Metastatic Breast Carcinoma in the Brain (tissue), 10 donors: ENCODE results near the genes CA4, USP32 and CHCT1.

DNA sequence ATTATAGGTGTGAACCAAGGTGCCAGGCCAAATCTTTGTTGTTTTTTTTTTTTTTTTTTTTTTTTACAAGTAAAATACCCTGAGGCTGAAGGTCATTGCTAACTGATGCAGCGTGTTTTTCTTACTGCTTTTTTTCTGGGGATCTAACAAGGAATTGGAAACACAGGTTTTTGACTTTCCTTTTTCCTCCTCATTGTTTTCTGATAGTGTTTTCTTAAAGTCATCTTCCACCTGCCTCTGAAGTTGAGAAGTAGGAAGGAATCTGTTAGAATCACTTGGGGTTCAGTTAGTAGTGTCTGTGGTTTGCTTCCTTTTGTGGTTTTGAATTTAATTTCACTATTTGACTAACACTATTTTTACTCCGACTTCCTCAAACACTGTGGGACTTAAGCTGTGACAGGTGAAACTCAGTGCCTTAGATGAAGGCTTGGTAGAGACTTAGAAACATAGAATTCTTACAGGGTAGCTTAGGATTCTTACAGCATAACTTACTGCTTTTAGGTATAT lies 22.3 kb downstream of the CLTC start:
- PRO-cap, 10 experiments, result no peak in any of the 10 experiments

- PRO-cap, 10 experiments, result no peak in any of the 10 experiments
These were observed 36.2 kb downstream of the CLTC start for GRCh38 chr17:59655822-59656411.

GRCh38 chr17:59693402-59694576 lies 13.4 kb downstream of the PTRH2 start:
- PRO-cap, 10 experiments, result no peak in any of the 10 experiments

- PRO-cap, 10 experiments, result no peak in any of the 10 experiments
These were observed 11.8 kb downstream of the PTRH2 start for GRCh38 chr17:59695434-59695828.

GRCh38 chr17:59696997-59697471 lies 10.2 kb downstream of the PTRH2 start:
- PRO-cap, 10 experiments, result no peak in any of the 10 experiments

GRCh38 chr17:59783547-59783823 lies 76.0 kb downstream of the VMP1 start:
- PRO-cap, 10 experiments, result no peak in any of the 10 experiments

DNA sequence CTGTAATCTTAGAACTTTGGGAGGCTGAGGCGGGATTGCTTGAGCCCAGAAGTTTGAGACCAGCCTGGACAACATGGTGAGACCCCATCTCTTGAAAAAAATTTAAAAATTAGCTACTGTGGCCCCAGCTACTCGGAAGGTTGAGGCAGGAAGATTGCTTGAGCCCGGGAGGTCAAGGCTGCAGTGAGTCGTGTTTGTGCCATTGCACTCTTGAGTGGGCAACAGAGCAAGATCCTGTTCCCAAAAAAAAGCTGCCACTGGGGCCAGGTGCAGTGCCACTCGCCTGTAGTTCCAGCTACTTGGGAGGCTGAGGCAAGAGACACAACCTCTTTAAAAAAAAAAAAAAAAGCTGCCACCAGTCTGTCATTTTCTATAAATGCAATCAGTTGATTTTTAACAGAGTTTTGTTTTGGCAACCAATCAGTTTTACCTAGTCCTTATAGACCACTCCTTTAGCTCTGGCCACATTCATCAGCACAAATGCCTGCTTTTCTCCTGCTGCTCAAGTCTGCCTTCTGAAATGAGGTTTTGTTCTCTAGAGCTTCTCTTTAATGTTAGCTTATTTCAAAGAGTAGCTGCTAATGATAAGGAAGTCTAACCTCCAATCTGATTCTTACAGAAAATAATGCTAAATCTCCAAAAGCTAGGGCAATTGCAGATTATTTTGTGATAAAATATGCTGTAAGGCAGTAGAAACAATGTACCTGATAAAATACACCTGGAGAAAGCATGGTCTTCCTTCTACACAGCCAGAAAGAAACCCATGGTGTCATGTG lies 64.9 kb downstream of the TUBD1 start:
- PRO-cap, 10 experiments, result peak in 1 of 10 experiments; most common plus-strand start position 467 of the sequence (in 1)

DNA sequence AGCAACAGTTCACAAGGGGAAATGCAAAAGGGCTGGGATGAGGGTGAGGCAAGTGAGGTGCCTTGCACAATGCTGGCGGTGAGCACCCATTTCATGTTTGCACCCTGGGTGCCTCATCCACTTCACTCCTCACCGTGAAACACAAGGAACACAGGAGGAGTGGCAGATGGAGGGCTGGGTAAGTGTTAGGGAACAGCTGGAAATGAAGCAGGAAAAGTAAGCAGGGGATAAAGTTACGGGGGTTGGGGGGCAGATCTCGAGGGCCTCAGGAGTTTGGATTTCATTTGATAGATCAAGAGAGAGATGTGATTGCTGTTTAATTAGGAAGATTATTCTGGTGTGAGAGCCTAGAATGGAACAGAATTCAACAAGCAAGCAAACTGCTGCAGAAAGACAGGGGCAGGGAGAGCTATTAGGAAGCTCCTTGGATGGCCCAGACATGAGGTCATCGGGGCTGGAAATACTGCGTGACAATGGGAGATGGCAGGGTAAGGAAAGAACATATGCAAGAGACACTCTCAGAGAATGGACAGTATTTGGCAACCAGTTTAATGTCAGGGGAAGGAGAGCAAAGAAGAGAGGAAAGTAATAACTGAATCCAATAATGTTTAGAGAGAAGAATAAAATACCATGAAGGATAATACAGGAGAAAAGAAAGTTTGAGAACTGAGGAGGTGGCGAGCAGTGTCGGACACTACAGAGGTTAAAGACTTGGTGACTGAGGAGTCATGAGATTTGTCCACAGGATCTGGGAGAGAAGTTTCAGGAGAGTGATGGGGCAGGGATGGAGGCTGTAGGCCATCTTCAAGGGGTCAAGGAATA lies 8.4 kb upstream of the HEATR6 start:
- PRO-cap, 10 experiments, result peak in 1 of 10 experiments; most common plus-strand start position 473 of the sequence (in 1)

DNA sequence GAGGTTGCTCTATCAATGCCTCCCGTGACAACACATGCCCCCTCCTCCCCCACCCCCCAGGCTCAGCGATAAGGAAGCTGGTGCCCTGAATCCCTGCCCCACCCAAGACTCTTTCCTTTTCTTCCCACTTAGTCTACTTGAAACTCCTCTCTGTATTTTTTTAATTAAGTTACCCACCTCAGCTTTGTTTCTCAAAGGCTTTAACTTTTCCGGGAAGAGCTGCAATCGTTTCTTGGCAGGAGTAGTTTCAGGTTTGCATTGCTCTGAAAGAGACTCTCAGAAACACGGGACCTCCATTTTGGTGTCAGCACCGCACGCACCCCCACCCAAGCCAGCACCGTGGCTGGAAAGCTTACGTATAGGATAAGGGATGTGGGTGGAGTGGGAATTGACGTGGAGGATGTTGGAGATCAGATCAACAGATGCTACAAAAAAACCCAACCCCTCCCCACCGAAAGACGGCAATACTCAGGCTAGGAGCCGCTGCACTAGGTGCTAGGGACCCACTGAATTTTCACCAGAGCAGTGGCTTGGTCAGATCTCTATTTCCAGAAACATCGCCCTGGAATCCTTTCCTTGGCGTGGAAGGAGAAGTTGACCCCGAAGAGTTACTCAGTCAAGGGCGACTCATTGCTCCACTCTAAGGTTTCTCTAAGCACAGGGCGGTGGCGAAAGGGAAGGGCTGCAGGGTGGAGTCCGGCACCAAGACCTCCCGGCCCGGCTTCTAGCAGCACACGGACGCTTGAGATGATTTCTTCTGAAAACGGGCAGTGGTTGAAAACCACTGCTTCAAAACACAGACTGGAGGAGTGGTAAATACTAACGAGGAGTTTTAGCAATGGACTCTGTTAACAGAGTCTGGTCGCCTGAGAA lies 15.0 kb upstream of the CA4 start:
- PRO-cap, 10 experiments, result peak in 5 of 10 experiments; most common plus-strand start position 455 of the sequence (in 4); most common minus-strand start position 350 of the sequence (in 4)

- PRO-cap, 10 experiments, result peak in 1 of 10 experiments; most common plus-strand start chr17:60149973 (in 1)
These were observed at the start of gene CA4 for GRCh38 chr17:60149516-60150064. Gene CA4, plus strand, starts transcription at chr17:60149973.

DNA sequence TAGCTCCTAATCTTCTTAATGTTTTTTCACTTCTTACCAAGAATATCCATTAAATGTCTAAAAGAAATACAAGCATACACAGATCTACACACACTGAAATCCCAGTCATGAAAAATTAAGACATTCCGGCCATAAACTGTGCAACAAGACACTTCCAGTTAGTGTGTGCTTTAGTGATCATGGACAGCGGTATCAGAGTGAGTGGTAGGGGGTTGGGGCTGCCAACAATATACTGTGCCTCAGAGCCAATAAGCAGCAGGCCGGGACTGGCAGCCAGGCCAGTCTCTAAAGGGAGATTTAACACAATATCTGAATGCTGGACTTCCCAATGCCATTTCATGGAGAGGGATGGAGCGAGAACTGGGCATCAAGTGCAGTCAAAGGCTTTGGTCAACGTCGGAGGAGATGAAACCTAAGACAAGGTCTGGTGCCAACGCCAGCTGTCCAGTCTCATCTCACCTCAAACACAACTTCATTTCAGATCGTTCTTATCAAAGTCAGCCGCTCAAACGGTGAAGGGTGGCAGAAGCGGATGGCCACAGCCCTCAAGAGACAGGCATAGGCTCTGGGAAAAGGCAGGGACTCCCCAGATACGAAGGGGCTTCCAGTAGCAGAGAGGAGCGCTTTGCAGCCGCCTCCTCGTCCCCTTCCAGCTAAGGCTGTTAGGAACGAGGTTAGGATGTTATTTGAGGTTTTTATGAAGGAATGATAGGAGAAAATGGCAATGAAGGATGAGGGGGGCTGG lies 948 bp downstream of the USP32 start:
- PRO-cap, 10 experiments, result peak in 7 of 10 experiments; most common plus-strand start position 335 of the sequence (in 7); most common minus-strand start position 199 of the sequence (in 5)

DNA sequence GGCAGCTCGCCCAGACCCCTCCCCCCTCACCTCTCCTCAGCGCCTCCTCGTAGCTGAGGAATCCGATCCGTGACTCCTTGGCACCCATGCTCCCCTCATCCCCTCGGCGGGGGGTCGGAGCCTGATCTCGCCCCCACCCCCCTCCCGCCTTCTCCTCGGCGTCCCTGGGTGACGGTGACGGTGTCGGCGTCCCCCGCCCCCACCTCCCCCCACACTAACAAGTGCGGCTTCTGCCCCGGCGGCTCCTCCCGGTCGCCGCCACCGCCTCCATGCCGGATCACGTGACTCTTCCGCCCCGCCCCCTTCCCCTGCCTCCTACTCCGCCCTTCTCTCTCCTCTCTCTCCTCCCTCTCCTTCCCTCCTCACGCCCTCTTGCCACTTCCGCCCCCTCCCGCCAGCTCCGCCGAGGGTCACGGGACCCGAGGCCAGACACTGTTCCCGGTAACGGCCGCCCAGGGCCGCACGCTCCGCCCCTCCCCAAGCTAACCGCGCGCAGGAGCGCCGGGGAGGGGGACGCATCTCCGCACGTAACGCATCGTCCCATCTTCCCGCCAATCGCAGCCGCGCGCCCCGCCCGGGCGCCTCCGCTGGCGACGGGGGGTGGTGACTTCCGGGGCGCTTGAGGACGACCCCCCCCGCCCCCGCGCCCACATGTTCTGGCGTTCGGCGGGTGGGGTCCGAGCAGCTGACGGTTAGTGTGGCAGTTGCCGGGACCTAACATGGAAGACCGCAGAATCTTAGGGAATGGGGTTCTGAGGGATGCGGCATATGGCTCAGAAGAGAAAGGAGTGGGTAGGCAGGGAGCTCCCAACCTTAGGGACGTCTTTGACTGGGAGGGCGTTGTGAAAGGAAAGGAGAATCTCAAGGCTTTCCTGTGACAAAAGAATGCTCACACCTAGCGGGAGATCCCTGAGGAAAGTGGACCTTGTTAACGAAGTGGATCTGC lies at the start of gene USP32:
Gene USP32, minus strand, starts transcription at position 282 of the 946 bp plus-strand sequence.
- PRO-cap, 10 experiments, result peak in 10 of 10 experiments; most common plus-strand start position 695 of the sequence (in 6); most common minus-strand start position 271 of the sequence (in 6)

DNA sequence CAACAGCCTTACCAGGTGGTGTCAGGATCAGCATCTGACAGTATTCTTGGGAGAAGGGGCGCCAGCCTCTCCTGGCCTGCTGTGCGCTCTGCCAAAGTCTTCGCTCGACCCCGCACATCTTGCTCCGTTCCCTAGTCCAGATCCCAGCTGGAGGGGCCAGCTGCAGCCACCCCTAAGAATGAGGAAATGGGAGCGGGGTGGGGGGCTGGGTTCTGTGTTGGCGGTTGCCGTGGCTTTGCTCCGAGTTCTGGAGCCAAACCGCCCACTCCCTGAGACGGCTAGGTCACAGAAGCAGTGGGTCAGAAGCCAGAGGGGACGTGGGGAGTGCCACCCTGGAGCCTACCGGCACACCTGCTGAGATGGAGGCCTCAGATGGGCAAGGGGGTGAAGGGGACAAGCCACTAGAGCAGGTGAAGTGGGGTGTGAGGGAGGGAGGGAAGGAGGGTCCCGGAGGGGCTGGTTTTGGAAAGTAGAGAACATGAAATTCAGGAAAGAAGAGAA lies at the start of gene CHCT1:
Gene CHCT1, plus strand, starts transcription at position 256 of the 501 bp plus-strand sequence.
- PRO-cap, 10 experiments, result no peak in any of the 10 experiments

GRCh38 chr17:60576928-60577410 lies 23.0 kb upstream of the PPM1D start:
- PRO-cap, 10 experiments, result no peak in any of the 10 experiments

- PRO-cap, 10 experiments, result no peak in any of the 10 experiments
These were observed 64.4 kb upstream of the TBX2 start for GRCh38 chr17:61335096-61335878.

DNA sequence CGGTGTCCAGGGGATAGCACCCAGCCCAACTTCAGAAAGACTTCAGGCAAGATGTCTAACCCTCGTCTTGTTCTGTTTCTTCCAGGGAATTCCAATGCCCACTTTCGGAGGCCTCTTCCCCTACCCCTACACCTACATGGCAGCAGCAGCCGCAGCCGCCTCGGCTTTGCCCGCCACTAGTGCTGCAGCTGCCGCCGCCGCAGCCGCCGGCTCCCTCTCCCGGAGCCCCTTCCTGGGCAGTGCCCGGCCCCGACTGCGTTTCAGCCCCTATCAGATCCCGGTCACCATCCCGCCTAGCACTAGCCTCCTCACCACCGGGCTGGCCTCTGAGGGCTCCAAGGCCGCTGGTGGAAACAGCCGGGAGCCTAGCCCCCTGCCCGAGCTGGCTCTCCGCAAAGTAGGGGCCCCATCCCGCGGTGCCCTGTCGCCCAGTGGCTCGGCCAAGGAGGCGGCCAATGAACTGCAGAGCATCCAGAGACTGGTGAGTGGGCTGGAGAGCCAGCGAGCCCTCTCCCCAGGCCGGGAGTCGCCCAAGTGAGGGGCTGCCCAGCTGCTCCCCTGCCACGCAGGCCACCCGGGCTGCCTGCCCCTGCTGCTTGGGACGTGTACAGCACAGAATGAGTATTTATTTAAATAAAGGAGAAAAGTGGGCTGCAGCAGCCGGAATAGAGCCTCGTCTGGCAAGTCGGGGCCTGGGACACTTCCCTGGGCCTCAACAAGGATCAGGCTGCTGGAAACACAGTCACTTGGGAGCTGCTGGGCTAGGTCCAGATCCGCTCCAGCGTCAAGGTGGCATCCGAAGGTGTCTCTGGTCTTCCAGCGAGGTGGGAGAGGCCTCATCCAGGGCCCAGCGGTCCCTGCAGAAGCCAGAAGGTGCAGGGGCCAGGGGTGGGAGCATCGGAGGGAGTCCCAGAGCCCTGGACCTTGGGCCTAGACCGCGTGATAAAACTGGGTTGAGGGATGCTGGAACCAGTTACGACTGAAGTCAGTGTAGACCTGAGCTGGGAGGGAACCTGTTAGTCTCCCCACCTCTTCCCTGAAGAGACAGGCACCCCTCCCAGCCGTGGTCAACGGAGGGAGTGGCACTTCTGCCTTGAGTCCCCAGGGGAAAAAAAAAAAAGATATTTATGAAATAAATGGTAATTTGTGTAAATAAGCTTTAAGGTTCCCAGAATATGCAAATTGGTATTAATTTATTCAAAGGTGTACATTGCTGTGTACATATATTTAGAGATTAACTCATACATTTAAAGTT lies 8.8 kb downstream of the TBX2 start:
- PRO-cap, 10 experiments, result no peak in any of the 10 experiments

DNA sequence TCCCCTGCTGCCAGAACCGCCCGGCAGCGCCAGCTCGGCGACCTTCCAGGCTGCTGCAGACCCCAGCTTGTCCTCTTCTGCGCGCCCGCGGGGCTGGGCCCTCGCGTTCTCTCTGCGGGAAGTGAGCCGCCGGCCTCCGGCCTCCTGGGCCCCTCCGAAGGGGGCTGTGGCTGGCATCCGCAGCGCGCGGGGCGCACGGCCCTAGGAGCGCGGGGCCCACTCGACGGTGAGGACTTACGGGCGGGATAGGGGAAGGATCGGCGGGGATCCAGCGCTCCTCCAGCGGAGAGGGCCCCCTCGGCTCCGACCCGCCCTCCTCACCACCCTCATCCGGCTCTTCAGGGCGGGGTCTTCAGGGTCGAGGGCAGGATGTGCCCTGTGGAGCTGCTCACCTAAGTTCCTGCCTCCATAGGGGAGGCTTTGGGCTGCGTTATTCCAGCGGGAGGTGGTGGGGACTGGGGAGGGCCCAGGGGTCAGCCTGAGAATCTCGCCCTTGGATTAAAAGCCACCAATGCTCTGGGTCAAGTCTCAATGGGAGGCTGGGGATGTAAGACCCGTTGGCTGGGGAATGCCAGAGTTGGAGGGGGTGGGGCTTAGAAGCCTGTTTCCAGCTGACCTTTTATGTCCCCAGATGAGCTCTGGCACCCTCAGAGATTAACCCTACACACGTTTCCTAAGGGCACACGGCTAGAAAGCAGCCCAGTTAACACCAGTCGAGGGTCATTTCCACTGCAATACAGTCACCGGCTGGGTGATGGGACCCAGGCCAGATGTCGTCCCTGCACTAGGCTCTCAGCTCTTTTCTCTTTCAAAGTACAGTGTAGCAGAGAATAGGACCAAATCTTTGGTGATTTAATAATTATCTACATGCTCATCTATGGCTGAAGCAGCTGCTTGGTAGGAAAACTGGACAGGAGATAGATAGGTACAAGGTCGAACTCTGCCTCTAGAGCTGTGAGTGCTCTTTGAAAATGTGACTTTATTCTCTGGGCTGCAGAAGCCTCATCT lies 13.4 kb downstream of the TBX2 start:
- PRO-cap, 10 experiments, result peak in 2 of 10 experiments; most common minus-strand start position 322 of the sequence (in 1)

- PRO-cap, 10 experiments, result no peak in any of the 10 experiments
These were observed 3.9 kb downstream of the TBX4 start for GRCh38 chr17:61456099-61456510.

- PRO-cap, 10 experiments, result no peak in any of the 10 experiments
These were observed 43.0 kb downstream of the TBX4 start for GRCh38 chr17:61494776-61496021.

GRCh38 chr17:61699596-61700121 lies 108.6 kb upstream of the NACA2 start:
- PRO-cap, 10 experiments, result peak in 2 of 10 experiments; most common plus-strand start chr17:61699829 (in 2)